ENCODE measurements around a stretch of chr5.

GRCh38 chr5:91310725-91311308 lies 72.3 kb downstream of the ARRDC3 start:
- RRBS = no CpG with 5 or more reads among the region's 10 CpGs

- RRBS = no CpG with 5 or more reads among the region's 6 CpGs
Observed at GRCh38 chr5:91313943-91314683, 69.0 kb downstream of the ARRDC3 start.

GRCh38 chr5:91381502-91382327 lies 1.4 kb downstream of the ARRDC3 start:
- RRBS = no CpG with 5 or more reads among the region's 13 CpGs

DNA sequence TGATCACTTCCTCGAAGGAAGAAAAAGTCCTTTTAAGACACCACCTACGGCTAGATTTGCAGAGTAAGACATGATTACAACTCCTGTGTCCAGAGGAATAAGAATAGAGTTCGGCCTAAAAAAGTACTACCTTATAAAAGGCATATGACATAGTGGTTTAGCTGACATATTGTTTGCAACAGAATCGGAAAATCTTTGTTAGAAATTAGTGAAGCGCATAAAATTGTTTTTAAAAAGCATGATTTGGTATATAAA lies 946 bp upstream of the ARRDC3 start:
- RRBS = no CpG with 5 or more reads among the region's 5 CpGs

GRCh38 chr5:92371599-92371991 lies 988.5 kb upstream of the ARRDC3 start:
- RRBS = no CpG with 5 or more reads among the region's 2 CpGs

DNA sequence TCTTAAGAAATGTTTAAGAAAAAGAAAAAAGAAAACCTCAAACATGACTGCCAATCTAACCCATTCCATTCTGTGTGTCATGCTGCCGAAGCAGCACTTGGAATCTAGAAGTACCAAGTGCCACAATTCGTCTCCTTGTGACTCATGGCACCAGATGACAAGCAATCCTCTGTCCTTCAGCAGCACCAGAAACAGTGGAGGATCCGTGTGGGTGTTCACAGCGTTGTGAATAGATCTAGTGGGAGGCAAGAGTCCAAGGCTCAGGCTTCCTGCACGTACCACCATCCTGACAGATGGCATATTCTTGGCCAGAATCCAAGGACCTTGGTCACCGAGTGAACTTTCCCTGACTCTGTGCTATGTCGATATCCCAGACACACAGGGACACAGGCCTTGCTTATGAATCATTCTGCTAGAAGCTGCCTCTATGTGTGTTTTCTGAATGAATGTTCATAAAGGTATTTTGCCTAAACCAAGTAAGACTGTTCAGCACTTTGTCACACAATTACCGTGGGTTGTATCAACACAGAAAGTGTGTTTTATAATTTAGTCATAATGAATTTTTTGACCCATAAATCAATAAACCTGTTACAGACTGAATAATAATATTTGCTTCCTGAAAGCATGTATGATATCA lies 504.4 kb upstream of the NR2F1 start:
- RRBS = no CpG with 5 or more reads among the region's 8 CpGs

DNA sequence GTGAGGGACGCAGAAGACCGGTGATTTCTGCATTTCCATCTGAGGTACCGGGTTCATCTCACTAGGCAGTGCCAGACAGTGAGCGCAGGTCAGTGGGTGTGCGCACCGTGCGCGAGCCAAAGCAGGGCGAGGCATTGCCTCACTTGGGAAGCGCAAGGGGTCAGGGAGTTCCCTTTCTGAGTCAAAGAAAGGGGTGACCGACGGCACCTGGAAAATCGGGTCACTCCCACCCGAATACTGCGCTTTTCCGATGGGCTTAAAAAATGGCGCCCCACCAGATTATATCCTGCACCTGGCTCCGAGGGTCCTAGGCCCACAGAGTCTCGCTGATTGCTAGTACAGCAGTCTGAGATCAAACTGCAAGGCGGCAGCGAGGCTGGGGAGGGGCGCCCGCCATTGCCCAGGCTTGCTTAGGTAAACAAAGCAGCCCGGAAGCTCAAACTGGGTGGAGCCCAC lies 369.8 kb upstream of the NR2F1 start:
- RRBS = no CpG with 5 or more reads among the region's 24 CpGs

DNA sequence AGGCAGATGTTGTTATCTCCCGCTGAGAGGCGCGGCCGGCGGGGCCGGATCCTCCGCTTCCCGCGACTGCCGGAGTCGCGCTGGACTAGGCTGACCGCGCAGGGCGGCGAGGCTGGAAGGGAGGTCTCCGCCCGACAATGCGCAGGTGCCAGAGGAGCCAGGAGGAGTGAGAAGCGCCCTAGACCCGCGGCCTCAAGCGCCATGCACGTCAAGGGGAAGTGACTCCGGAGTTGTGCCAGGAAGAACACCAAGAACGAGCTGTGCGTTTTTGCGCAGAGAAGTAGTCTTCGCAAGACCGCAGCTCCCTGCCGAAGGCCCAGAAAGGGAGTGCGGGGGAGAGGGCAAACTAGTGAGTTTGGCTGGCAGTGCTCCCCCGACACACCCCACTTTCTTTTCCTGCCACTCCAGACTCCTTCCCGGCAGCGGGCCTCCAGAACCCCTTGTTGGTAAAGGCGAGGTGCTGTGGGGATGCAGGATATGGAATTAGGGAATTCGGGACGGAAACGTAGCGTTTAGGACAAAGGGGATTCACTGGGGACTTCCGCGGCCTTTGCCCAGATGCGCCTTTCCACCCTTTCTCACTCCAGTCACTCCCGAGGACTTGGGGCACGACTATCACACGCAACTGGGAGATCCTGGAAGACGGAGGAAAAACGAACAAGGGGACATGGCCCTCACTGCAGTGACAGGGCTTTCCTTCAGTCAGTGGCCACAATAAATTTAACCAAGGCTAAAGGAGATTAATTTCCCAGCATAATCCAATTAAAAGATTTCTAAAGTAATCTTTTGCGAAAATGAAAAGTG lies 10.0 kb upstream of the NR2F1 start:
- RRBS = no CpG with 5 or more reads among the region's 49 CpGs

GRCh38 chr5:93578571-93578919 lies 4.5 kb upstream of the NR2F1 start:
- RRBS = no CpG with 5 or more reads among the region's 10 CpGs

- RRBS = no CpG with 5 or more reads among the region's 5 CpGs
Observed at GRCh38 chr5:93589690-93590368, 6.8 kb downstream of the NR2F1 start.

DNA sequence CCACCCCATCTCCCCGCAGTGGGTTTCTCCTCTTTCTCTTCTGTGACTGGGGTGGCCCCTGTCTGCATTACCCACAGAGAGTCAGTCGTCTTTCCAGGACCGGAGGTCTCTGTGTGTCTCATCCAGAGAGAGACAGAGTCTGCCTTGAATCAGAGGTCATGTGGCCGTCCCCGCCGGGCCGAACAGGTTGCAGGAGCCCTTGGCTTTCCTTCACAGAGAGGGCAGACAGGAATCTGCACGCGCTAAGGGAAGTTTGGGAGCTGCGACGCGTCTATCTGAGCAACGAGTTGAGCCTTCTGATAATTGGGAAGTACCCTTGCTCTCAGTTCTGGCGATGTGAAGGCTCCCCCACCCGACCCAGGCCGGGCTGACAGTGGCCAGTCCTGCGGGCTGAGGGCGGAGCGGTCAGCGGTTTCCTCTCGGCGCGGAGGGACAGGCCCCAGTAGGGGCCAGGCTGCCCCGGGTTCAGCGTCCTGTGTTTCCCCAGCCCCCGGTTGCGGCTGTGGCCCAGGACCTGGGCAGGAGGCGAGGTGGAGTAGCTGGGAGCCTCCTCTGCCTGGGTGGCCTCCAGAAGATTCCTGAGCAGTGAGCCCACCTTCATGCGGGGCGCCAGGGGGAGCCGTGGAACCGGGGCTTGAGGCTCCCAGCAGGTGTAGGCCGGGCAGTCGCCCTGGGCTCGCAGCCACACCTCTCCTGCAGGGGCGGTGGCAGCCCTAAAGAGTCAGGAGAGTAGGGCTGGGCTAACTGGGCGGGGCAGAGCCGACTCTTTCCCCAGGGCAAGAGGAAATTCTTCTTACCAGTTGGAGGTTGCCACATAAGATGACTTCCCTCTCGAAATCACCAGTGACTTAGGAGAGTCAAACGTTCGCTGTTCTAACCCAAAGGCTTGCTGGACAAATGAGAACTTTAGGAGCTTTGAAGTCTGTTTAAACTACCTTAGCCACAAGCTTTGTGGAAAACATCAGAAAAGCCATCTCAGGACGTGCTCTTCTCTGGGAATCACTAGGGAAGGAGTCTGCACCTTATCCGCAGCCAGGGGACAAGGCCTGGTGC lies 13.9 kb downstream of the NR2F1 start:
- RRBS = 10% methylated on average over 8 of the region's 43 CpGs

GRCh38 chr5:93602266-93603014 lies 19.4 kb downstream of the NR2F1 start:
- RRBS = no CpG with 5 or more reads among the region's 37 CpGs

DNA sequence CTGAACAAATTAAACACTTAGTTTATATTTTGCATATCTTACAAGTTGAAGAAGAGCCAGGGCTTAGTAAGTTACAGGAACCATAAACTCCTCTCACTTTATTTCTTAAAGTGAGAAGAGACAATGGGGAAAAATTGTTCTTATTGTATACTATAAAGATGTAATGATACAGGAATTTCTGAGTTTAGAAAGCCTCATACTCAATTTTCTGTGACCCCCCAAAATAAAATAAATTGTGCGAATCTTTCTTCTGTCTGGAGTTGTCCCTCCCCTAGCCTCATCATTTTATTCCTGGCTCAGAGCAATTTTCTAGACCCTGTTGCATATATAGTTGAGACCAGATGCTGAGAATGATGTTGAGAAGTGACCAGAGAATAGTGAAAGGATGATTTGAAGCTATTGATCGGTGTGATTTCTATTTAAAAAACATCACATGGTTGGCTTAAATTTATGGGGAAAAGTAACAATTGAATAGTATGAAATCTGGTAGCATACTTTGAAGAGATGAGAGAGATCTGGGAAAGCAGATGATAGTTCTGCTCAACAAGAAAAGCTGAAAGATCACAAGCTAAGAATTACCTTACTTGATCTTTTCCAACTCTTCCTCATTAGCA lies 313.0 kb downstream of the SLF1 start:
- RRBS = no CpG with 5 or more reads among the region's 2 CpGs

DNA sequence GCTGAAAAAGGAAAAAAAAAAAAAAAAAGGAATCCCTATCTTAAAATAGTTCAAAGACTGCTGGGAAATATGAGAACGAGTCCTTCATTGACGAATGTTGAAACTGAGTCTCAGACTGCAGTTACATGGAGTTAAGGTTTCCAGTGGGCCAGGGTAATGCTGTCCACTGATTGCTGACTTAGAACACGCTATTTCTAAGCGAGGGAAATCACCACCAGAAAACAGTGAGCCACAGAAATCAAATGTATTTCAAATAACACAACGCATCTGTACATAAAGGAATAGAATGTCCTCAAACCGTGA lies 208.5 kb downstream of the MCTP1 start:
- RRBS = no CpG with 5 or more reads among the region's 6 CpGs

GRCh38 chr5:95554128-95554849 lies 488 bp downstream of the SKIC3 start:
- RRBS = no CpG with 5 or more reads among the region's 24 CpGs

DNA sequence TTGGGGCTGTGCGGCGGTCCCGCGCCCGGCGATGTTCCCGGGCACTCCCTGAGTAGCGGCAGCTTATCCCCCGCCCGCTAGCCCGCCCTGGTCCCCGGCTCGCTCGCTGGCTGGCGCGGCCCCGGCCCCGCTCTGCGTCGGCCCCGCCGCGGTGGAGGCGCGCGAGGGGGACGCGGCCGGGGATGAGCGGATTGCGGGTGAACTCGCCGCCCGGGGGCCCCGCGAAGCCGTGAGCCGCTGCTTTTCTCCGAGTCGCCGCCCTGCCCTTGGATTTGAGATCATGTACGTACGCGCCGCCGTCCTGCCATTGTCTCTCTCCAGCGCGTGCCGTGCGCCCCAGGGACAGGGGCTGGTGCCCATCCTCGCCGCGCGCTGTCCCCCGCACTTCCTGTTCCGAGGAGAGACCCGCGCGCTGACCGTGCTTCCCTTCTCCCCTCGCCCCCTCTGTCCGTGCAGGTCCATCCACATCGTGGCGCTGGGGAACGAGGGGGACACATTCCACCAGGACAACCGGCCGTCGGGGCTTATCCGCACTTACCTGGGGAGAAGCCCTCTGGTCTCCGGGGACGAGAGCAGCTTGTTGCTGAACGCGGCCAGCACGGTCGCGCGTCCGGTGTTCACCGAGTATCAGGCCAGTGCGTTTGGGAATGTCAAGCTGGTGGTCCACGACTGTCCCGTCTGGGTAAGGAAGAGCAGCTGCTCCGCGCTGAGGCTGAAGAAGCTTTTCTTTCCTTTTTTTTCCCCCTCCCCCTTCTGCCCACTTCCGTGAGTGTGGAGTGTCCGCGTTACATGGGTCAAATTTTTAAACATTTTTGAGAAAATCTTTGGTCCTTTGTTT lies 486 bp downstream of the RHOBTB3 start:
- RRBS = 2% methylated on average over 32 of the region's 87 CpGs

DNA sequence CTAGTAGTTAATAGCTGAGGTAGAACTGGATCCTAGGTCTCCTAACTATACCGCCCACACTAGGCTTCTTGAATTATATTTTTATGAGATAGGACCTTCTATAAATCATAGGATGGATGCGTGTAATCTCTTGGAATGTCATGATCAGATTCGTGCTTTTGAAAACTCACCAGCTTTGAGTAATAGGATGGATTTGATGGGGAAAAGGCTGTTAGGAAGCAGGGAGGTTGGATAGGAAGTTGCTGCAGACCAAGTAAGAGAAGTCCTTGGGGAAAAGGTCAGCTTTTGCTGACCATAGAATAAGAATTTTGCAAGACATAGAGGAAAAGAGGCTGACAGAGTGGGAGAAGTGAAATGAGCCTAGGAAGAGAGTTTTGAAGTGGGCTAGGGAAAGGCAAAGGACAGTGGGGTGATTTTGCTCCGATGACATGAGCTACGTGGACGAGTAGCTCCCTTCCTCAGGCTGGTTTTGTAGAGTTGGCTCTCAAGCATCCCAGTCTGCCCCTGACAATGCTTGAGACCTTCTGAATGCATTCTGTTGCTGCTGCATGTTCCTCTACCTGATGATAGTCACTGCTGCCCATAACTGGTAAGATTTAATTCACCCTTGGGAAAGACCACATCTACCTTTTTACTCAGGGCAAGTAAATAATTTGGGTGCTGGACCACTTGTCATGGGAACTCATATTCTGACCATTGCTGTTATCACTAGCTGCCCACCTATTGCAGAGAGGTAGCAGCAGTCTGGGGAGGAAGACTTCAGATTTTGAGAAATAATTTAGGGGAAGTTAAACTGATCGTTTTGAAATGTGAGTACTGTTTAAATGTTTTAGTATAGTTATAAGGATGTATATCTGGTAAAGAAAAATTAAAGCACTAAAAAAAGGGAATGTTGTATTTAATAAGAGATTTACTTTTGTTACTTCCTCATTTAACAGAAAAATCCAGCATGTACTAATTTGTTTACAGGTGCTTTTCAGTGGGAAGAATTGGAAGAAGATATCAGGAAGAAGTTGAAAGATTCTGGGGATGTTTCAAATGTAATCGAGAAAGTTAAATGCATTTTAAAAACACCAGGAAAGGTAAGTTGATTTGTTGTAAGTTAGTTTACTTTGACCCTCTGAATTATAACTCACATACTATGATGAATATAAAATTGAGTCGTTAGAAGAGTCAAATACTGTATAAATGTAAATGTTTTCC lies 31.8 kb downstream of the RHOBTB3 start:
- RRBS = no CpG with 5 or more reads among the region's 9 CpGs

DNA sequence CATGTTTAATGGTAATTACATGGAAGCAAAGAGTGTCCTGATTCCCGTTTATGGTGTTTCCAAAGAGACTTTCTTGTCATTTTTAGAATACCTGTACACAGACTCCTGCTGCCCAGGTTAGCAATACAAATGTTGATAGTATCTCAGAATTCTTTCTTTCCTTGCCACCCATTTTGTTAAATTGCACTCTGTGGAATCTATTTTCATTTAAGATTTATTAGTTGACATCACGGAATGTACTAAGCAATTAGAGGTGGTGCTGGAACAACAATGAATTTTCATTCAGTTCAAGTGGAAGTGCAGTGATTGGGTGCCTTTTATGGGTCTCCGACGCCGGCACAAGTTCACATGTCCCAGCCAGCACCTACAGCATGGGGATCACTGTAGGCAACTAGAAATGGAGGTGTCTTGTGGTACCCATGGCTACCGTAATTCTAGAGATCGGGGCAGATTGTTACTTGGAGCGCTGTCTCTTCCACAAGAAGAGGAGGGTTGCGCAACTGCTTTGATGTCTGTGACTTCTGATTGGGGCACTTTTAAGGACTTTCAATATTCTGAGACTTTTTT lies 42.1 kb downstream of the GLRX start:
- RRBS = no CpG with 5 or more reads among the region's 9 CpGs

DNA sequence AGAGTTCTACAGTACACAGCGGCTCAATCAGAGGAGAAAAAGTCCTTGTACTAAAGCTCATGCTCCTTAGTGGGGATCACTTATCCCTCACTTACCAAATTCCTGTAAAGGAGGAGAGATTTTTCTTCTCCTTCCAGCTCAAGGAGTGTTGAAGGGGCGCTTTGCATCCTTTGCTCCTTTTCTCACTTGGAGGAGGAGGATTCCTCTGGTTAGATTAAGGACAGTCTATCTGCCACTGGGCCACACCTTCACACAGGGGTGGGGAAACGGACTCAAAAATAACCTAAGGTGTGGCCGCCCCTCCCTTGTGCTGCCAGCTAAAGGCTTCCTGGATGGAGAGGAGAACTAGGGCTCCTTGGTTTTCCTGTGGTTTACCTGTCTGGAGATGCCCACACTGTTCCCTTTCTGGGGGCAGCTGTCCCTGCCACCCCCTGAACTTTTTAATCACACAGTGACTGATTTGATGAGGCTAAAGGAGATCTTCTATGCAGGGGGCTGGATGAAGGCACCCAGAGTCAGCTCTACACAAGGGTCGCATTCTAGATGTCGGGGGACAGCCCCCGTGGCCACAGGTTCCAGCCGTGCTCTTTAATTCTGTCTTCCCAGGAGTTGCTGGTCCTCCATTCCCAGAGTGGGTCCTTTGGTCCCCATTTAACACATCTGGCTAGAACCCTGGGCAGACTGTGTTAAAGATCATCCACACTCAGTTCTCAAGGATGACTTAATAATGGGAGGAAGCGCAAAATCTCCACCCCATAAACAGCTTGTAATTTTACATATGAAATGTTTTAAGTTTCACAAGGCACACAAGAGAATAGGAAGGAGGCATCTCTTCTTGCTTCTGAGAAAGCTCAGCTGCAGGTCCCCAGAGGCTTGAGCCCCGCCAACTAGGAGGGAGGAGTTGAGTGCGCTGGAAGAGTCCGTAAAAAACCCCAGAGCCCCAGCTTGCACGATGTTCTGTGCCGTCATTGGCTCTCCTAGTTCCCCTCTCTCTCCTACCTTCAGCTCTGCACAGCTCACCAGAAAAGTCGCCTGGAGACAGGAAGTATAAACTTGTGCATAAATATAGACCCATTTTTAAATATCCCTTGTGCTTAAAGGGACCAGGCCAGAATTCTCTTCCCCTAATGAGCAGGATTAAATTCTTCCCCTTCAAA lies 14.2 kb downstream of the GLRX start:
- RRBS = no CpG with 5 or more reads among the region's 15 CpGs

DNA sequence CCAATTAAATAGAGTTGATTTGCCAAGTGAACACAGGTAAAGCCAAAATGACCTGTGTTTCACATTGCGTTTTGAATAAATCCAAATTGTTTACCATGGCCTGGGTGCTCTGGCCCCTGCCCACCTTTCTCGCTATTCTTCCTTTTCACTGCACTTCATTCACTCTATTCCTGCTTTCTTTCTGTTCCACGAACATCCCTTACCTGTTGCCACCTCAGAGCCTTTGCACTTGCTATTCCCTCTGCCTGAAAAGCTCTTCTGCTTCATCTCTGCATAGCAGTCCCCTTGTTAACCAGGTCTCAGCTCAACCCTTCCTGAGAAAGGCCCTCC lies 6.8 kb downstream of the GLRX start:
- RRBS = no CpG with 5 or more reads among the region's 3 CpGs

Data from GM19239 (cell line).